Heart left ventricle (tissue), 7 donors: ENCODE measurements around a stretch of chr15.

GRCh38 chr15:76170183-76170382 lies 110.3 kb downstream of the TMEM266 start:
- PRO-cap, 6 experiments, result peak in 4 of 6 experiments; most common plus-strand start chr15:76170306 (in 4)
- RAMPAGE, long total RNA, 2 experiments, result no peak in any of the 2 experiments
- RRBS, result no CpG with 5 or more reads among the region's 7 CpGs

- PRO-cap, 6 experiments, result no peak in any of the 6 experiments
- RAMPAGE, long total RNA, 2 experiments, result no peak in any of the 2 experiments
- RRBS, result no CpG with 5 or more reads among the region's 3 CpGs
Measured at GRCh38 chr15:76215555-76216180, 95.6 kb downstream of the ETFA start.

DNA sequence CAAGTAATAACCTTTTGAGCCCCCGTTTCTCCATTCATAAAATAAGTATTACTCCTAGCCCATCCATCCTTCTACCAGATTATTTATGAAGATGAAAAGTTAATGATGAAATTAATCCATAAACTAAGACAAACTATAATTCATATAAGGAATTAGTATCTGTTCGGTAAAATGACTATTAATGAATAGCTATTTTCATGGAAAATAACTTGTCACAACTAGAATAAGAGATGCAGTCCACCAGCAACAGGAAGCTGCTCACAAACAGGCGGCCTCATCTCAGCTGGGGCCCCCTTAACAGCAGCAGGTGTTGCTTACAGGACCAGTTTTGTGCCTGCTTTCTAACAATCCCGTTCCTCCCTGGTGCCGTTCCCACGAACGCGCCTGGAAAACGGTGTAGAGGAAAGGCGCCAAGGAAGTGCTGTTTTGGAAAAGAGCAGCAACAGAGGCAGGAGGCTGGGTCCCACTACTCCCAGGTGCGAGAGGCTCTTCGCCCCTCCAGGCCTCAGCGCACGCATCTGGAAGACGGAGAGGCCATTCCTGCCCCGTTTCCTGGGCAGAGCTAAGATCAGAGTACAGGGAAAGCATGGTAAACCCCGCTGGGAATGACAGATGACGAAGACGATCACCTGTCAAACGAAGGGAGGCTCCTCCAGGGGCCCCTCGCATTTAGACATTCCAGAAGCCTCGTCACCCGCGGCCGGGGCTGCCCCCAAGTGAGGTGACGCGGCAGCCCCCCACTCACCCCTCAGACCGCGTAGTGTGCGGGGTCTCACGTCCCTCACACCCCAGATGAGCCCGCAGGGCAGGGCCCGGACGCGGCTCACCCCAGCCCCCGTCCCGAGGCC lies 686 bp downstream of the SCAPER start:
- PRO-cap, 6 experiments, result no peak in any of the 6 experiments
- RAMPAGE, long total RNA, 2 experiments, result no peak in any of the 2 experiments
- RRBS, result 1% methylated on average over 5 of the region's 37 CpGs

- PRO-cap, 6 experiments, result no peak in any of the 6 experiments
- RAMPAGE, long total RNA, 2 experiments, result no peak in any of the 2 experiments
- RRBS, result no CpG with 5 or more reads among the region's 7 CpGs
Measured at GRCh38 chr15:76998678-76999169, 3.8 kb downstream of the PSTPIP1 start.

DNA sequence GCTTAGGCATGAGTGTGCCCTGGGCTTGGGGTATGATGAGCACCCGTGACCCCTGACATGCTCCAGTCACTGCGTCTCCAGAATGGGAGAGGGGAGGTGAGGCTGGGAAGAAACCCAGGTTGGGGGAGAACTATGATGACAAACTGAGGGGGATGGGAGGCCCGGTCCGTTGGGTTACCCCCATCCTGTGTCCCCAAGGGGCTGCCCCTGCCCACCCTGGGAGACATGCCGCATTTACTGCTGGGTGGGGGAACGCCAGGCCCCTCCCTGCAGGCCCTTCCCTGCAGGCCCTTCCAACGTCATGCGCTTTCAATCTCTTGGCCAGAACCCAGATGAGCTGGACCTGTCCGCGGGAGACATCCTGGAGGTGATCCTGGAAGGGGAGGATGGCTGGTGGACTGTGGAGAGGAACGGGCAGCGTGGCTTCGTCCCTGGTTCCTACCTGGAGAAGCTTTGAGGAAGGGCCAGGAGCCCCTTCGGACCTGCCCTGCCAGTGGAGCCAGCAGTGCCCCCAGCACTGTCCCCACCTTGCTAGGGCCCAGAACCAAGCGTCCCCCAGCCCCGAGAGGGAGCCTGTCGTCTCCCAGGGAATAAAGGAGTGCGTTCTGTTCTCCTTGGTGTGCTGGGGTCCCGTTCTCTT lies 34.1 kb downstream of the TSPAN3 start:
- PRO-cap, 6 experiments, result no peak in any of the 6 experiments
- RAMPAGE, long total RNA, 2 experiments, result no peak in any of the 2 experiments
- RRBS, result no CpG with 5 or more reads among the region's 19 CpGs

- PRO-cap, 6 experiments, result no peak in any of the 6 experiments
- RAMPAGE, long total RNA, 2 experiments, result no peak in any of the 2 experiments
- RRBS, result no CpG with 5 or more reads among the region's 6 CpGs
Measured at GRCh38 chr15:77042480-77042725, 28.5 kb downstream of the TSPAN3 start.

DNA sequence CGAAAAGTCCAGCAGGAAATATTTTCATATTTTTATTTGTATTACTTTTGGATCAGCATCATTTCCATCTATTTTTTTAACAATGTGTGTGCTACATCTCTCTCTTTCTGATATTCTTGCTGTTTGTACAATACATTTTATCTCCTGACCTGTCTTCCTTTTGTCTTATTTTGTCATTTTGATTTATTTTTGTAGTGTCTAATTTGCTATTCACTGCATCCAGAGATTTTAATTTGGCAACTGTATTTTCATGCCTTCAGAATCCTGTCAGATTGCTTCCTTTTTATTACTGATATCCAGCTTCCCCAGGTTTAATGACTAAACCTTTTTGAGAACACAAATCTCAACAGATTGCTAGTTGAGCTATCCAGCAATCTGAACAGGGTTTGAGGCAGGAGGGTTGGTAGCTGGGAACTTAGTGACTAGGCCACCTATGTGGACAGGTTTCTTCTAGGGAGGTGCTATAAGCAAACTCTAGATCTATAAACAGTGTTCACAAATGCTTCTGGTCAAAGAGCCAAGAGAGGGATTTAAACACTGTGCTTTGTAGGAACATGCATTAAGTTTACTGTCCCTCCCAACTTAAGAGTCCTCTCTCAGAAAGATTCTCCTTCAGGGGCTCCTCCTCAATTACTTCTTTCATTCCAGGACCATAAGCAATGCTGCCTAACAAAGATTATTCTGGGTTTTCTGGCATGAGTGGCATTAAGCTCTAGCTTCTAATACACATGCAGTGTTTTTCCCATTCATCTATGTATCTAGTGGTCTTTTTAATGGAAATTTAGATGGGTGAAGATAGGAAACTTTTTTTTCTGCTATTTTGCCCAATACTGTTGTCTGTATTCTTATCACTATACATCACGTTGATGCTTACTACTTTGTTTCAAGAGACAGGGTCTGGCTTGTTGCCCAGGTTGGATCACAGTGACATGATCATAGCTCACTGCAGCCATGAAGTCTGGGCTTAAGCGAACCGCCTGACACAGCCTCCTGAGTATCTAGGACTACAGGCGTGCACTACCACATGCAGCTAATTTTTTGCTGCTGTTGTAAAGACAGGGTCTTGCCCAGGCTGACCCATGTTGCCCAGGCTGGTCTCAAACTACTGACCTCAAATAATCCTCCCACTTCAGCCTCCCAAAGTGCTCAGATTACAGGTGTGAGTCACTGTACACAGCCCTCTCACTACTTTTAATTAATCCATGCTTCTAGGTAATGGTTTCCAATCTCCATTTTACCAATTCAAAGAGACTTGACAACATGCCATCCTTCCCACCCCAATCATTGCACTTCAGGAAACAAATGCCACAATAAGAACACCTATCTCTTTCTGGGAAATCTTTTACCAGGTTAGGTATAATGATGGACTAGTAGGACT lies 84.8 kb downstream of the PEAK1 start:
- PRO-cap, 6 experiments, result no peak in any of the 6 experiments
- RAMPAGE, long total RNA, 2 experiments, result start-site peak on the minus strand in 1 of 2 experiments, centred at position 1,106 of the sequence, 5 reads per replicate
- RRBS, result no CpG with 5 or more reads among the region's 5 CpGs

DNA sequence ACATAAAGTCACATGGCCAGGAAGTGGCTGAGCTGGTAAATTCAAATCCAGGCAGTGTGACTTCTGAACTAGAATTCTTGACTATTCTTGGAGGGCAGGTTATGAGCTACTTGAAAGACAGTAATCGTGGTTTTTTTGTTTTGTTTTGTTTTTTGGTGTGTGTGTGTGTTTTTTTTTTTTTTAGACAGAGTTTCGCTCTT lies 10.1 kb downstream of the PEAK1 start:
- PRO-cap, 6 experiments, result no peak in any of the 6 experiments
- RAMPAGE, long total RNA, 2 experiments, result no peak in any of the 2 experiments
- RRBS, result no CpG with 5 or more reads among the region's 2 CpGs

DNA sequence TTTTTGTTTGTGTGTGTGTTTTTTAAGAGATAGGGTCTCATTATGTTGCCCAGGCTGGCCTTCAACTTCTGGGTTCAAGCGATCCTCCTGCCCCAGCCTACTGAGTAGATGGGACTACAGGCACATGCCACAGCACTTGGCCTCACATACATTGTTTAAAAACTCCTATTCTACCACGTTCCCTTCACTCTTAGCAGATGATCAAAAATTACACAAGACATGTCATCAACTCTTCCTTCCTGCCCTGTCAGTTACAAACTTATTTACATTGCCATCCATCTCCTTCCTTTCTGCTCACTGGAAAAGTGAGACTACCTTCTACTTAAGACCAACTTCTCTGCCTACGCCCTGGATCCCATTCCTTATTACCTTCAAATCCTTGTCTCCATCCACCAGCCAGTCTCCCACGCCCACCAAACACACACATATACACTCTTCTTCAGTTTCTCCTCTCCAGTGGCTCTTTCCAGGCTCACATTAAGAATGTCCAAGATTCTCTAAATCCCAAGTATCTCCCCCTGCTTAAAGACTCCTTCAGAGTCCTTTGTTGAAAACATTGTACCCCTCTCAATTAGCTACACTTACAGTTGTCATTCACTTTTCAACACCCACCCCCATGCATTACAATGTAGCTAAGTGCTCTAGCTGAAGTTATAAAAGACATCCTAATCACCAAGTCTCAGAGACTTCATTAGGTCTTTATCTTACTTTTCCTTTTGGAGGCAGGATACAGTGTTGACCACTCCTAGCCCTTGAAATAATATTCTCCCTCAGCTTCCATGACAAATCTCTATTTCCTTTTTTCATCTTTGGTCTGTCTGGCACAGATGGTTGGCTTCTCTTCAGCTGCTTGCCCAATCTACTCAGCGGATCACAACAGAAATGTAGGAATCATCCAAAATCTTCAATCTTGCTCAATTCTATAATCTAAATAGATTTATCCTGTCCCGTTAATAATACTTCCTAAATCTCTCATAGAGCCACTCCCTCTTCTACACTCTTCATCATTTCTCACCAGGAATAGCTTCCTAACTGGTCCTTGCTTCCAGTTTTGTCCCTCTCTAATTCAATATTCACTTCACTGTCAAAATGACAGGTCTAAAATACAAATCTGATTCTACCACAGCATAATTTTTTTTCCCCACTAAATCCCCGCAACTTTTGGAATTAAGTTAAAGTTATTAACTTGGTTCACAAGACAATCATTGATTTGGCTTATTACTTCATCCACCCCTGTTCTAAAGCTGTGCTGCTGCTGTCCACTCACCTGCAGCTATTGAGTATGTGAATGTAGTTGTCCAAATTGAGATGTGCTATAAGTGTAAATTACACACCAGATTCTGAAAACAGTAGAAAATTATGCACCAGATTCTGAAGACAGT lies 4.0 kb downstream of the PEAK1 start:
- PRO-cap, 6 experiments, result no peak in any of the 6 experiments
- RAMPAGE, long total RNA, 2 experiments, result no peak in any of the 2 experiments
- RRBS, result no CpG with 5 or more reads among the region's 7 CpGs

DNA sequence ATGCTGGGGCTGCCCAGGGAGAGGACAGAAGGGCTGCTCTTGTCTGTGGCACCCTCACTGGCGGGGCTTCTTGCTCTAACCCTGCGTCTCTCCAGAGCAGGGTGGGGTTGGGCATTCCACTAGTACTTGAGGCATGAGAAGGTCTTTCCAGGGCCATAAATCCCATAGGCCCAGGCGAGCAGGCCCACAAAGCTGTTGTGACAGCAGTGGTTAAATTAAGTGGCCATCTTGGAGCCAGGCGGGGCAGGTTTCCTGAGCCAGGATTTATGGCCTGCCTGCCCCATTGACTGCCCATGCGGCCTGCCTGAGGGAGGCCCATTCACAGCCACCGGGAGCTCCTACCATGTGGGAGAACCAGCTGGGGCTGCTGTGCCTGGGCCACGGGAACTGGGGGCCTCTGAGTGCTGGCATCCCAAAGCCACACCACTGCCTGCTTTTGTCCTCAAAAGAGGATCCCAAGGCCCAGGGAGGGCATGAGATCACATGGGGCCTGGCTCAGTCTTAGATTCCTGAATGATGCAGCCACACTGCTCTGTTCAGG lies 81.8 kb downstream of the LINGO1 start:
- PRO-cap, 6 experiments, result no peak in any of the 6 experiments
- RAMPAGE, long total RNA, 2 experiments, result no peak in any of the 2 experiments
- RRBS, result no CpG with 5 or more reads among the region's 7 CpGs

DNA sequence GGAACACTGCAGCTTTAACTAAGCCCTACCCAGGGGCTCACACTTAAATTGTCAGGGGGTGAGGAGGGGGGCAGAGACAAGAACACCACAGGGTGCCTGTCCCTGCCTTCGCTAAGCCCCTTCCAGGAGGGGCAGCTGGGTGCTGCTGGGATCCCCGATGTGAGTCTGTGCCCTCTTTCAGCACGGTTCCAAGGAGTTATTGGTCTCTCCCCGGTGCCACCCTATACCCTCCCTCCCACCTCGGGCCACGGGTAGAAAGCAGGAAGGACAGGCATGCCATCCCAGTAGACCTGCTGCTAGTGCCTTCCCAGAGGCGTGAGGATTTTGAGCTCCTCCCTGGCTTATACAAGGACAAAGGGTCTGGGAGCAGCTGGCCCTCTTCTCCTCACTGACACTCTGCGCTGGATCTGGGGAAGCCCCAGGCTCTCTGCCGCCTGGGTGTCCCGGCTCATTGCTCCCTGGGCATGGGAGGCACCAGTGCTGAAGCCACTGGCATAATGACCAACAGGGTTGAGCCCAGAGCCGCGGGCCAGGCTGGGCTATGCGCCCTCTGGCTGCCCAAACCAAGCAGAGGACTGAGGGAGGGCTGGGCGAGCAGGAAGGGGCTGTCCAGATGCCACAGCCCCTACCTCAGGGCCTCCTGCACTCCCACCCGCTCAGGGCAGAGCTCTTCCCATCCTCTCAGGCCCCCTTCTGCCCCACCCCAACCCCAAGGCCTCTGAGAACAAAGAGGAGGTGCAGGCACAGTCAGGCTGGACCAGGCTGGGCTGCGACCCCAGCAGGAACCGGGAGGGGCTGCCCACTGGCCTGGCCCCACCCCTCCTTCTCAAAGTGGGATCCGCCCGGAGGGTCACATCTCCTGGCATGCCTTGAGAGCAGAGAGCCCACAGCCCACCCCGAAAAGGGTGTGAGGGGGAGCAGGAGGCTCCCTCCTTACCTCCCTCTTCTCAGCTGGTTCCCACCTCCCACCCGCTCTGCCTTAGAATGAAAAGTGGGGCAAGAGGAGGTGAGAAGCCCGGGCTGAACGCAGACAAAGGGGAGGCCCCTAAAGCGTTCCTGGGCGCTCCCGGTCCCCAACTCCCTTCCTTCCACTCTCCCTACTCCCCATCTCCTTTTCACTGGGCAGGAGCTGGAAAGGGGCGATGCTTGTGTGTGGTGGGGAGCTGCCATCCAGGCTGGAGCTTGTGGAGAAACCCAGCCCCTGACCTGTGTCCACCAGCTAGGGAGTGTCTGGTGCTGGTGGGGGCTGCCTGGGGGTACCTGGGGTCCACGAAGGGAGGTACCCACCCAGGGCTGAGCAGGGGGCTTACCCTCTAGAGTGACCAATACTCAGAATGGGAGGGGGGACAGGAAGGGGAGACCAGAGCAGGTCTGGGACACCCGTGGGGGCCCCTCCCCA lies 1.5 kb downstream of the LINGO1 start:
- PRO-cap, 6 experiments, result peak in 1 of 6 experiments; most common plus-strand start position 388 of the sequence (in 1)
- RAMPAGE, long total RNA, 2 experiments, result no peak in any of the 2 experiments
- RRBS, result 16% methylated on average over 8 of the region's 29 CpGs

DNA sequence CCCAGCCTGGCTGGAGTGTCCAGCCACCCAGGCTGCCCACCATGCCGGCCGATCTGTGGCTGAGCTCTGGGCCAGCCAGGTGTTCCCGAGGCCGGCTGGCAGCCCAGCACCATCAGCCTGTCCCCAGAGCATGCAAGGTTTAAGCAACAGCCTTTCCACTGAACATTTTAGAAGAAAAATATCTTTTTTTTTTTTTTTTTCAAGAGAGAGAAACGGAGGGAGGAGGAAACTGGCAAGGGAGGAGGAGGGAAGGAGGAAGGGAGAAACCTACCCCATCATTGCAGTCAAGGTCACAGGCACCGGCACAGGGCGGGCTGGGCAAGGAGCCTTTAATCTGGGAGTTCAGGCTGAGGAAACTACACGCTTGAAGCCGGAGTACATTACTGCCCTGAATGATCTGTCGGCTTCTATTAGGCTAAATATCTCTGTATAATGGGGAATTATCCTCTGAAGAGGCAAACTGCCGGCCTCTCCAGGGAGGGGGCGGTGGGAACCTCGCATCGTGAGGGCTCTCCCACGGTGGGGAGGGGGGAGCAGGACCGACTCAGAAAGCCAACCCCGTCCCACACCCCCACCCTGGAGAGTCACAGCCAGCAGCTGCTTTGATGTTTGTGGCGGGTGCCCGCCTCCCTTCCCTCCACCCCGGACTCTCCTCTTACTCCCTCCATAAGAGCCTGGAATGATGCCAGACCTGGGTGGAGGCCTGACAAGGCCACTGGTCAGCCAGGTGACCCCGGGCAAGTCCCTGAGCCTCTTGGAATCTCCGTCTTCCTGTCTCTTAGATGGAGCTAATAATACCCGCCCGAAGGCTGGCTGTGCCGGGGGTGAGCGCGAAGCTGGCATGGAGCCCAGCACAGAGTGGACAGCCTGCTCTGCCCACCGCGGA lies 63.2 kb upstream of the LINGO1 start:
- PRO-cap, 6 experiments, result no peak in any of the 6 experiments
- RAMPAGE, long total RNA, 2 experiments, result no peak in any of the 2 experiments
- RRBS, result 9% methylated on average over 12 of the region's 29 CpGs

DNA sequence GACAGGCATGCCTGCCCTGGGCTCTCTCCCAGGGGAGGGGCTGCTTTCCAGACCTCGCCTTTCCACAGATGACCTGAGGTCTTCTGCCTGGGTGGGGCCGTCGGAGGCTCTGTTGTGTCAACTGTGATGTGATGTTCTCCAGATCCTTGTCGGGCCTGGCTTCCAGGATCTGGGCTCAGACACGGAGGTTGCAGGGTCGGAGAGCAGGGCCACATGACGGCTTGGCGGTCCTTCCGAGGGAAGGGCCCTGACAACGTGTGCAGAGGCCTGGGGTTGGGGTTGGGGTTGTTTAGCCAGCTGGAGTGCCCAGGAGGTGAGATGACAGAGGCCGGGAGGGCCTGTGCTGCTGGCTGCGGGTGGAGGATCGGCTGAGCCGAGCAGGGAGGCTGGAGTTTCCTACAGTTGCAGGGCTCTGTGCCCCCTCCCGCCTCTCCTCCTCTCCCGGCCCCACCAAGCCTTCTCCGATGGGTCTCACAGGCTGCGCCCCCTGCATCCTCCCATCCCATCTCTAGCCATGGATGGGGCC lies 101.9 kb downstream of the TBC1D2B start:
- PRO-cap, 6 experiments, result no peak in any of the 6 experiments
- RAMPAGE, long total RNA, 2 experiments, result no peak in any of the 2 experiments
- RRBS, result no CpG with 5 or more reads among the region's 18 CpGs

DNA sequence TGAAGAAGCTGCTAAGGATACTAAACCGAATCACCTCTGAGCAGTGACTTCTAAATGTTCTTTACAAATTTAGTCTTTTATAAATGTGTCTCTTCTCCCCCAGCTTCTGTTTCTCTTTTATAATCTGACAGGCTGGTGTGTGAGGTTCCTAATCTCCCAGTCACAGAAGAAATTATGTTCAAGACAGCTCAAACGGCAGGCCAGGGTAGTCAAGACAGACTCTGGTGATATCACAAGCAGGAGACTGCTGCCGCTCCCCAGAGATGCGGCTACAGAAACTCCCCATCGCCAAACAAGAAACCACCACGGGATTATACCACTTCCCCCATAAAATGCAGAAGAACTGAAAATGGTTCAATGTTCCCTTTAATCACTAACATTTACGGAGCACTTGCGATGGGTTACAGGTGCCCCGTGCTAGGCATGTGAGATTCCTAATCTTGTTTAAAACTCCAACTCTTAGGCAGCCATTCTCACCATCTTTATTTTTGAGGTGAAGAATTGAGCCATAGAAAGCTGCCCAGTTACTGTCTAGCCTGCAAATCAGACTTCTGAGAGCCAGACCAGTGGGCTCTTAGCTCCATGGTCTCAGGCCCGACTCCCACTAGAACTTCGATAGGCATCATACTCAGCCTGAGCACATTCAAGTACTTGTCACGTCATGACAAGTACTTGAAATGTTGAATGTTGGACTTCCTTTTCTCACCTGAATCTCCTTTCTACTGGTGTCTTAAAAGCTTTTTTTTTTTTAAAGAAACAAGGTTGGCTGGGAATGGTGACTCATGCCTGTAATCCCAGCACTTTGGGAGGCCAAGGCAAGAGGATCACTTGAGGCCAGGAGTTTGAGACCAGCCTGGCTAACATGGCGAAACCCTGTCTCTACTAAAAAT lies 58.4 kb downstream of the TBC1D2B start:
- PRO-cap, 6 experiments, result no peak in any of the 6 experiments
- RAMPAGE, long total RNA, 2 experiments, result no peak in any of the 2 experiments
- RRBS, result no CpG with 5 or more reads among the region's 13 CpGs

GRCh38 chr15:78063777-78064472 lies 13.6 kb downstream of the TBC1D2B start:
- PRO-cap, 6 experiments, result no peak in any of the 6 experiments
- RAMPAGE, long total RNA, 2 experiments, result no peak in any of the 2 experiments
- RRBS, result no CpG with 5 or more reads among the region's 5 CpGs

DNA sequence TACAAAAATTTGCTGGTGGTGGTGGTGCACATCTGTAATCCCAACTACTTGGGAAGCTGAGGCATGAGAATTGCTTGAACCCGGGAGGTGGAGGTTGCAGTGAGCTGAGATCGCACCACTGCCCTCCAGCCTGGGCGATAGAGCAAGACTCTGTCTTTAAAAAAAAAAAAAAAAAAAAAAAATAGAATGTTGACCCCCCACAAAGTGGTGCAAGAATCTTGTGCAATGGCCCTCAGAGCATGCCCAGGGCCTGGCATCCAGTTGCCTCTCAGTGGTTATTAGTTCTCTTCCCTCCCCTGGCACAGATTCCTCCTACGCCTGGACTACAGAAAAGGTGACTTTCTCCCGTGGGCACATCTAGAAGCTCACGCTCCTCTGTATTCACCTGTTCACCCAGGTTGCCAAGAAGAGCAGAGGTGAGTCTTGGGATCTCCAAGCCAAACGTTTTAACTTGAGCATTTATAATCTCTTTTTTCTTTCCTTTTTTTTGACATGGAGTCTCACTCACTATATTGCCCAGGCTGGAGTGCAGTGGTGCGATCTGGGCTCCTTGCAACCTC lies 36.7 kb downstream of the ACSBG1 start:
- PRO-cap, 6 experiments, result no peak in any of the 6 experiments
- RAMPAGE, long total RNA, 2 experiments, result no peak in any of the 2 experiments
- RRBS, result no CpG with 5 or more reads among the region's 8 CpGs

- PRO-cap, 6 experiments, result peak in 5 of 6 experiments; most common plus-strand start chr15:78203501 (in 2); most common minus-strand start chr15:78203451 (in 4)
- RAMPAGE, long total RNA, 2 experiments, result no peak in any of the 2 experiments
- RRBS, result no CpG with 5 or more reads among the region's 13 CpGs
Measured at GRCh38 chr15:78203114-78203847, 31.1 kb downstream of the ACSBG1 start.

- PRO-cap, 6 experiments, result no peak in any of the 6 experiments
- RAMPAGE, long total RNA, 2 experiments, result no peak in any of the 2 experiments
- RRBS, result no CpG with 5 or more reads among the region's 4 CpGs
Measured at GRCh38 chr15:78272850-78273230, 8.5 kb downstream of the DNAJA4 start.

- PRO-cap, 6 experiments, result peak in 2 of 6 experiments; most common plus-strand start chr15:78438713 (in 1); most common minus-strand start chr15:78438667 (in 2)
- RAMPAGE, long total RNA, 2 experiments, result no peak in any of the 2 experiments
- RRBS, result no CpG with 5 or more reads among the region's 45 CpGs
Measured at GRCh38 chr15:78438375-78439247, 595 bp downstream of the IREB2 start.

- PRO-cap, 6 experiments, result no peak in any of the 6 experiments
- RAMPAGE, long total RNA, 2 experiments, result no peak in any of the 2 experiments
- RRBS, result no CpG with 5 or more reads among the region's 6 CpGs
Measured at GRCh38 chr15:78477610-78478096, 29.7 kb upstream of the HYKK start.